Hair follicle dermal papilla cell (primary cell): ENCODE data around the gene C6orf141.

- CAGE, long polyA plus RNA, result no peak
These were observed 64.0 kb upstream of the SUPT3H start for GRCh38 chr6:45441833-45442075.

- CAGE, long polyA plus RNA, result no peak
These were observed 161.0 kb upstream of the SUPT3H start for GRCh38 chr6:45538621-45539209.

DNA sequence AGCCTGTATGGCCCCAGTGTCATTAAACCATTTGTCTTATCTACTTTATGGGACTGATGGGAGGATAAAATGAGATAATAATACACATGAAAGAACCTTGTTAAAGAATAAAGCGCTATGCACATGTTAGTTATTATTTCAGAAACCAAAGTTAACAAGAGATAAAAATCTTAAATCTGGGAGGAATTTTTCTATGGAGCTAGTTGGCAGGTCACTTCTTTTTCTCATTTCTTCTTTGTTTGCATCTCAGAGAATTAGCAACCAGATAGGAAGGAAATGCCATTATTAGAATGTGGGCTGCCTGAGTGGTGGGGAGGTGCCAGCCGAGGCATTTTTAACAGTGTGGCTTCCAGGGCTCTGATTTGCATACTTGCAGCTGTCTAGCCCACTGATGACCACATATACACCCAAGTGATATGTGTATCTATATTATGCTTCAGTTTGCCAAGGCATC, 206.8 kb downstream of the CLIC5 start:
- CAGE, long polyA plus RNA, result no peak

- CAGE, long polyA plus RNA, result no peak
These were observed 504 bp upstream of the ENPP4 start for GRCh38 chr6:46129275-46129694.

DNA sequence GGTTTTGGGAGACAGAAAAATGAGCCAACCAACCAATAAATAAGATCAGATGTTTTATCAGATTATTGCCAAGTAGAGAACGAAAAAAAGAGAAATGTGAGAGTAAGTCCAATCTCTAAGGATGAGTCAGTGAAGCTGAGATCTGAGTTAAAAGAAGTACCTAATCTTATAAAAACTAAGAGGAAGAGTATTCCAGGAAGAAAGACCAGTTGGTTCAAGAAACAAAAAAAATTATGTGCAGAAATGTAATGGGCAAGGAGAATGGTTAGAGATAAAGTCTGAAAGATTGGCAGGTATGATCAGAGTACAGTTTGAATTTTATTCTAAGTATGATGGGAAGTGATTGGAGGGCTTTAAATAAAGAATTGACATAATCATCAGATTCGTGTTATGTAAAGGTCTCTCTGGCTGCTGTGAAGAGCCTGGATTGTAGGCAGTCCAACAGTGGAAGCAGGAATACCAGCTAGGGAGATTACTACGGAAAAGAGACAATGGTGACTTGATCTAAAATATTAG, 79.6 kb downstream of the RCAN2 start:
- CAGE, long polyA plus RNA, result no peak

- CAGE, long polyA plus RNA, result no peak
These were observed 3.0 kb downstream of the SLC25A27 start for GRCh38 chr6:46655652-46656201.

DNA sequence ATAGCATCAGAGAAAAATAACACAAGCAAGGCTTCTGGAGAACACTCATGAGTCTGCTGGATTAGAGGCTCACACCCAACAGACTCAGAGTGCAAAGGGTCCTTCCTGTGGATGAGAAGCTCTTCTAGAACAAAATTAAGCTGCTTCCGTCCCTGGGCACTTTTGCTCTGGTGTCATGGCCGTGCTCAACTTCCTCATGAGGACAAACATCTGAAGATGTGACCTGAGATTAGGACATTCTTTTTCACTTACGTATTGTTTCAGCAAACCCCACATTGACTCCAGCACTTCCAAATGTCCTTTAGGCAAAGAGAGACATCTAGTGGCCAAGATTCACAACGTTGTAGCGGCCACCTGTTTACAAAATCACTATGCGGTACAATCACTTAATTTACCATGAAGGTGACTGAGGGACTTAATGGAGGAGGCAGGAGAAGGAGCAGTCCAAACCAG, 5.3 kb upstream of the ADGRF1 start:
- CAGE, long polyA plus RNA, result no peak

- CAGE, long polyA plus RNA, result no peak
These were observed 41.5 kb upstream of the ADGRF1 start for GRCh38 chr6:47083759-47083981.

DNA sequence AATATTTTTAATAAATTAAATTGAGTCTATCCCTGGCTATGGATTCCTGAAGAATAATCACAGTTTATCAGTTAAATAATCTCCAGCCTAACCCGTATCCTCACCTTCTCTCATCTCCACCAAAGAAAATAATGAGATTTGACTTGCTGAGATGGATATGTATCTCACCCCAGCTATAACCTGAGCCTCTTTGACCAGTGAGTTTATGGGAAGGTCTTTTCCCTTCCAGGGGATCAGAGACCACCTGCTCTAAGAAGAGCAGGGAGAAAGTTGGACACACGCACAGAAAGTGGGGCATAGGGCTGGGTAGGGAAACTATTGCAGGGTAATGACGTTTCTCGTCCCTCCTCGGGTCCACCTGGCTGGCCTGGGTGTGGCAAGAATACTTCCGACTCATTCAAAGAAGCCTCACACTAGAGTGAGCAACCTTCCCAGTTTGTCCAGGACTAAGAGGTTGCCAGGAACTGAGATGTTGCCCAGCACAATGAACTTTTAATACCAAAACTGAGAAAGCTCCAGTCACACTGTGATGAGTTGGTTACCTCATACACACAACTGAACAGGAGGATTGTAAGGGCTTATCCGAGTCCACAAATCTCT, 74.3 kb upstream of the ADGRF1 start:
- CAGE, long polyA plus RNA, result no peak

GRCh38 chr6:47407146-47407696, 70.4 kb upstream of the CD2AP start:
- CAGE, long polyA plus RNA, result no peak

- CAGE, long polyA plus RNA, result no peak
These were observed 58.0 kb upstream of the CD2AP start for GRCh38 chr6:47419476-47420043.

- CAGE, long polyA plus RNA, result no peak
These were observed 42.2 kb upstream of the ADGRF4 start for GRCh38 chr6:47656145-47656584.

GRCh38 chr6:47669879-47670534, 28.4 kb upstream of the ADGRF4 start:
- CAGE, long polyA plus RNA, result no peak

- CAGE, long polyA plus RNA, result no peak
These were observed 41.3 kb upstream of the OPN5 start for GRCh38 chr6:47740491-47741042.

DNA sequence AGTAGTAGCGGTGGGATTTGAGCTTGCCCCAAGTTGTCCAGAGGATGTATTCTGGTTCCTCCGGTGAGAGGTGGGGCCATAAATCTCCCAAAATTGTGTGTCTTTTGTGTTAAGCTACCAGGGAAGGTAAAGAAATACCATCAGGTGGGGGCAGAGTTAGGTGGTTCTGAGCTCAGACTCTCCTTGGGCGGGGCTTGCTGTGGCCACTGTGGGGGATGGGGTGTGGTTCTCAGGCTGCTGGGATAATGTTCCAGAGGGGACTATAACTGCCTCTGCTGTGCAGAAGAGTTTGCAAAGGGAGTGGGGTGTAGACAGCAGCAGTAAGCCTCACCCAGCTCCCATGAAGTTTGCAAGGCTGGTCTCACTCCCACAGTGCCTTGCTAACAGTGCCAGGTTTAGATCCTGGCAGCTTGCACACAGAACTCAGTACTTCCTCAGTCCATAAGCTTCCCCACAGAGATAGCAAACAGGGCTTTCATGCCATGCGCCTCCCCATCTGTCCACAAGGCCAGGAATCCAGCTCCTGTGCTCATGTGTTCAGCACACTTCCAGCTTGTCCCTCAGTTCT, 278.5 kb upstream of the PTCHD4 start:
- CAGE, long polyA plus RNA, result no peak

- CAGE, long polyA plus RNA, result no peak
These were observed at the start of gene C6orf141 for GRCh38 chr6:49550246-49551209. Gene C6orf141 (plus strand): TSS chr6:49550668.

DNA sequence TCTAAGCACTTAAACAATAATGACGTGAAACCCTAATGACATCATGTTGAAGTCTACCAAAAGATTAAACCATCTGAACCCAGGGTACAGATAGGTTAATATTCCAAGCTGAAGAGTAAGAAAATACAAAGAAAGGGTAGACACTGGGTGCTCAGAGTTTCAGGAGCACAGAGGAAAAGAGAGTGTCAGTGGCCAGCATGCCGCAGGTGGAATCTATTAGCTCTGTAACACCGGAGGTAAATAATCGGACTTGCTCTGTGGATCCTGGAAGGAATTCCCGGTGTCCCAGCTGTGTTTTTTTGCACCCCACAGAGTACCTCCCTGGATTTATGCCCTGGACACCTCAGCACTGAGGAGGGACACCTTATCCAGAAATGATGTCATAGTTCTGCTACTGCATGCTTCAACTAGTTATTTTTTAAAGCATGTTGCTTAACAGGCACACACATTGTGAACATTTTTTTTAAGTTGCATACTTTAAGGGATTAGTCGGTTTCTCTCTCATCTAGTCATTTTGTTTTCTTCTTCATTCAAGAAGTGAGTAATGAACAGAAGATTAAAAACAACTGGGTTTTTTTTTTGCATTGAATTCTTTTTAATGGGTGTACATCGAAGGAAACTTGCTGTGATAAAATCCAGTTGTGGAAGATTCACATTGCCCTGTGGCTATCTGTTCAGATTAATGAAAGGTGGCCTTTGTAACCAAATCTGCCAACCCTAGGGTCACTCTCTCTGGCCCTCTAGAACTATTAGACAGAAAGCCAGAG, 573.0 kb downstream of the PKHD1 start:
- CAGE, long polyA plus RNA, result no peak

GRCh38 chr6:51737543-51737990, 349.8 kb downstream of the PKHD1 start:
- CAGE, long polyA plus RNA, result no peak

DNA sequence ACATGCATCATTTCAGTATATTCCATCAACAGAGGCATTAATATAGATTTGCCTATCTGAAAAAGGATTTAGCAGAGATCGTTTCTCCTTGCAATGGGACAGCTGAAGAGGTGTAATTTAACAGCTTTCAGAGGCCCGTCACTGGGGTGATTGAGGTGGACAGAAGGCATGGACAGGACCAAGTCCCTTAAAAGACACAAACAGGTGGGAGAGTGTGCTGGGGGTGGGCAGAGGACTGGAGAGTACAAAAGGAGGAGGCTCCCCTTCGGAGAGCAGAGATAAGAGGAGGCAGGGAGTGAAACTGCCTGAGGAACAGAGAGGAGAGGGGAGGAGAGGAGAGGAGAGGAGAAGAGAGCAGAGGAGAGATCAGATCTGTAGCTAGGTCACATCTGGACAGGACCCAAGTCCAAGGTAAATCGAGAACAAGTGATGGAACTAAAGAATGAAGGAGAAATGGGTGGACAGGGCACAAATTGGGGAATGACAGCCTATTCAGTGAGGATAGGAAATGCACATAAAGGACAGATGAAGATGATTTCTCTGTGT, 48.7 kb upstream of the PKHD1 start:
- CAGE, long polyA plus RNA, result no peak

DNA sequence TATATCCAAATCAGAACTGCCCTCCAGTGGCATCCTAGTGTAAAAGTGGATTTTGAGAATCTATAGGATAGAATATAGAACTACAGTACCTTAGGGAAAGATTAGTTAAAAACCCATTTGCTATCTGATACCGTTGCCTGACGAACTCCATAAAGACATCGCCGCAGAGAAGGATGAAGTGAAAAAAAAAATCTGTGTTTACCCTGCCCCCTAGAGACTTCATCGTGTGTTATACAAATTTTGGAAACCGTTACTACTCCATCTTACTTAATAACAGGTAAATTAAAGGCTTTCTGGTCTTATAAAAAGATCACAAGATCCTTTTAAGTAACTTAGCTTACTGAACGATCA, 647 bp upstream of the MCM3 start:
- CAGE, long polyA plus RNA, result no peak